Camera-type eye (tissue), 1 donor: Measurements from ENCODE around the genes MYL12A and AKAIN1.

DNA sequence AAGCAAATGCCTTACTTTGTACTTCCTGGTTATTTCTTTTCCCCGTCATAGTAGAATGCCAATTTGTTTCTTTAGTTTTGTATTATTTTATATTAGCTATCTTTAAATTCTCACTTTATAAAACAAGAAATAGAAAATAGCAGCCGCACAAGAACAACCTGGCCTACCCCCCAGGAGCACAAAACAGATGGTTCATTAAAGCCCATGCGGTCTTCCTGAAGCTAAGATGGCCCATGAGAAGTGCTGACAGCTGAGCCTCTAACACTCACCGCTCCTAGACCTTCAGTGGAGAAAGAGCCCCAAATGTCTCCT lies 45.2 kb downstream of the LPIN2 start:
- RAMPAGE, long total RNA = no peak

DNA sequence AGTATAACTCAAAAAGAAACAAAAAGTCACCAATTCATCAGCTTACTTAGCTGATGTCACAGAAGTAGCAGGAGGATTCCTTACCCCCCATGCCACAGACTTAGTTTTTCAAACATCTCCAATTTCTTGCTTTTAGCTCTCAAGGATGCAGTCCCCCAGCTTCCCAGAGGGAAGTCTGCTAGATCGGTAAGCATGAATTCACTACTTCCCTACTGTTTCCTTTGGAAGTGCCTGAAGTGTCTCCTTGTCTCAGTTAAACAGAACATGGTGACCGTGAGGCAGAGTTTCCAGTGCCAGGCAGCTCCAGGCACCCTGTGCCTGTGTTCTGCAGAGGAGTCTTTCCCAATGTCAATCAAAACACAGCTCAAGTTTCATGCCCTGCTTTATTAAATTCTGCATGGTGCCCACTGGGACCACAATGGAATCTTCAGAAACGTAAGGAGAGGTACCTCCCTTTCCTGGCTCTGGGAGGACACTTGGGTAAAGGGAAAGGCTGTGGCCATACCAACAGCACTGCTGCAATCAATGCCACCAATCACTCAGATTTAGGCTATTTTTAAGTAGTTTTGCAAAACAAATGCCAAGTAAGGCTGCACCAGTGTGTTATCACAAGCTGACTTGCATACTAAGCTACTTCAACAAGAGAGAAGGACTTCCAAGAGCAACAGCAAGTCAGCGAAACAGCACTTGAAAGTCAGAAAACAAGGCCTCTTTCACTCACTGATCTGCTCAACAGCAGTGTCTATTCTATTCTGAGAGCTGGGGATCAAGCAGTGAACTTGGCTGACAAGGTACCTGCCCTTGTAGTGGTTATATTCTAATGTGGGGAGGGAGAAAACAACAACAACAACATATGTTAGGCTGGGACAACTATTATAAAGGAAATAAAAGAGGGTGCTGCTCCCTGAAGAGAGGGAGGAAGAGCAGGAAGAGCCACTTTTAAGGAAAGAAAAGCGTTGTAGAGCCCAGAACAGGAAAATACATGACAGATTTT lies 15.0 kb downstream of the LPIN2 start:
- RAMPAGE, long total RNA = no peak

GRCh38 chr18:3014939-3015752 lies 2.2 kb upstream of the LPIN2 start:
- RAMPAGE, long total RNA = no peak

- RAMPAGE, long total RNA = no peak
Observed at GRCh38 chr18:3062917-3063233, 49.9 kb upstream of the LPIN2 start.

- RAMPAGE, long total RNA = no peak
Observed at GRCh38 chr18:3220869-3221148, 1.0 kb upstream of the MYOM1 start.

GRCh38 chr18:3246887-3247956 lies at the start of gene MYL12A:
Gene MYL12A, plus strand, starts transcription at chr18:3247801.
- RAMPAGE, long total RNA = start-site peak on the plus strand at chr18:3247800-3247862, 872 reads

DNA sequence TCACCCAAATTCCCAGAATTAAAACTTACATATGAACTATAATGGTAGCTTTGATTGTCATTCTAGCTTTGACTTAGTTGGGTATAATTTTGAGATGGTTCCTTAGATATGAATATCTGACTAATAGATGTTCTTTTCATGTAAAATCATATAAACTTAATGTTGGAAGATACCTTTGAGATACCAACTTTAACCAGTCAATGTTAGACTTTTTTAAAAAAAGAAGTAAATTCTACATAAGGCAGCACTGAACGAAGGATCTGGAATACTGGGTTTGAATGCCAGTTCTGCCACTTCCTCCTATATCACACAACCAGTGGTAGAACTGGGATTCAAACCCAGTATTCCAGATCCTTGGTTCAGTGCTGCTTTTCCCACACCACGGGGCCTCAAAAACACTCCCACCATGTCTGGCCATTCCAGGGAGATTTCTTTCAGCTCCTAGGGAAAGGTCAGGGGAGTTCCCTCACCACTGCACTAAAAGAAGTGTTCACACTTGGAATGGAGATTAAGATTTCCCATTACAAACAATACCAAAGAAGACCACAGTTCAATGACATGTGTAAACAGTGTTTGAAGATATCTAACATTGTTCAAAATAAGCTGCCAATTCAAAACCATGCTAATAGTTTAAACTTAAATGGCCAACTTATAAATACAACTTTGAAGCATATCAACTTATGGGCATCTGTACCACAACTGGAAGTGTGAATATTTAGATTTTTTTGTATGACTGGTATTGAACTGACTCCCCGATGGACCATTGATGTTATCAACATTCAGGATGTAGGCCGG lies 14.2 kb downstream of the MYL12B start:
- RAMPAGE, long total RNA = no peak

DNA sequence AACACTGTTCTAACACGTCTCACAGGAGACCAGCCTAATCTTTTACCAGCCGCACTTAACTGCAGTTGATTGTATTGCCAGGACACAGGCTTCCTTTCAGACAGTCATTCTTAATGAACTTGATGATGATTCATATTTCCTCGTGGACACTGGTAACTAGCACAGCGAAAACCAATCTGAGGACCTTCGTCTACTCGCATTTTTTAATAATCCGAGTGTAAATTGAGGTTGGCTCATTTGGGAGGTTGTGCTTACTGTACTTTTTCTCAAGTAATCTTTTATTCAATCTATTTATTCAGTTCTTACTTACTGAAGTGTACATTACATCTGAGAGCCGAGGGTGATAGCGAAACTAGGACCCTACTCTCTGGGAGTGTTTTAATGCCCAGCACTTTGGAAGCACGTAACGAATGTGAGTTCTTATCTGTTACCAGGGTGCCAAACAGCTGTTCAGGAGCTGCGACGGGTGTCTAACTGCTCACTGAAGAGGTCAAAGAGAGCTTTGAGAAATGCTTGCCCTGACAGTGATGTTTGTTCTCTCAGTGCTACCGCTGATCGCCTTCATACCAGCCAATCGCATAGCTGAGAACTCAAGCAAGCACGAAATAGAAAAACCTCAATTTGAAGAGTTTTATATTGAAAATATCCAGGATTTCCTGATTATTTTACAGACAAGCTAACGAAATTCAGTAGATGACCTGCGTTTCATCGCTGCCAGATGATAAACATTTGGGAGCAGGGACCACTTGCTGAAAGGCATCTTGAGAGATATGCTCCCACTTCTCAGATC lies 20.9 kb downstream of the MYL12B start:
- RAMPAGE, long total RNA = no peak

DNA sequence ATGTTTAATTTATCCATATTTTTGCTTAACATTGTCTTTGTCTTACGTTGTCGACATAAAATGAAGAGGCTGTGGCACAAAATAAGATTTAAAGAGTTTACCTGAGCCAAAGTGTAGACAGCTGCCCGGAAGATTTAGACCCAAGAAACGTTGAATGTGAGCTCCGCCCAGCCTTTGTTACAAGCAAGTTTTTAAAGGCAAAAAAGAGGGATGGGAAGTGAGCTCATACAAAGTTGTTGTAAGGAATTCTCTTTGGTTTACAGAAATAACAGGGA lies 66.8 kb upstream of the TGIF1 start:
- RAMPAGE, long total RNA = no peak

GRCh38 chr18:3383545-3384093 lies 66.4 kb upstream of the TGIF1 start:
- RAMPAGE, long total RNA = no peak

GRCh38 chr18:3401575-3402252 lies 48.3 kb upstream of the TGIF1 start:
- RAMPAGE, long total RNA = no peak

- RAMPAGE, long total RNA = no peak
Observed at GRCh38 chr18:3449174-3449939, 615 bp upstream of the TGIF1 start.

DNA sequence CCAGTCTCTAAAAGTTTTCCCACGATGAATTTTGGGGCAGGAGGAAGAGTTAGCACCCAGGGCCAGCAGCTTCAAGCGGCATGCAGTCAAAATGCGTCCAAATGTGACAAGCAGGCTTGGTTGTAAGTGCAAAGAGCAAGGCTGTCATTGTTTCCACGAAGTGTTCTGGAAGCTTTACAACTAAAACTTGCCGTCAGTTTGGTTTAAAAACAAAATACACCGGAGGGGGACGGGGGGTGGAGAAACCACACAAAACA lies 1.1 kb downstream of the TGIF1 start:
- RAMPAGE, long total RNA = no peak

DNA sequence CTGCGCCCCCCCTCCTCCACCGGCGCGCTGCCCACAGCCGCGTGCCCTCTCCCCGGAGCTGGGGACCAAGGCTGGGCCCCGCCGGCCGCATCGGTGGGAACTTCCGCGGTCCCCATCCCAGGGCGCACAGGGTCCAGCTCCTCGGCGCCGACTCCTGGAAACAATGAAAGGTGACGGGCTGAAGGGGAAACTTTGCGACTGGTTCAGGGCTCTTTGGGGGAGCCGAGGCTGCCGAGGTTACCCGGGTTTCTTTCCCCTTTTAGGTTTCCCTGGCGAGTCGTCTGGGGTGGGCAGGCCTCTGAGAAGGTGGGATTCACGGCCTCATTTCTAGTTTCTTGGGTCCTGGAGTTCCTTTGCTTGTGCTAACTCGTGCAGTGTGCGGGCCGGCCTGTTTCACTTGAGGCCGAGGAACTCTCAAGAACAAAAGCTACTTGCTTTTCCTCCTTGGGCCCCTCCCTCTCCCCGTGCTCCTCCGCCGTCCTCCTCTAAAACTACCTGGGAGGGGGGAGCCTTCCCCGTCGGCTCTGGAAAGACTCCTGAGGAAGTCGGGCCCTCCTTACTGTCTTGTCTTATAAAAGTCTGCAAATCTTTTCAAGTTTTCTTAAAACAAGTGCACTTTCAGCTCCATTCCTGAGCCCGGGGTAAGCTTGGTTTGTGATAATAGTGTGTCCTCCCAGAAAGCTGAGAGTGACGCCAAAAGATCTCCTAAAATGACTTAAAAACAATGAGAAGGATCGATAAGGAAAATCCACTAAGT lies 2.4 kb downstream of the TGIF1 start:
- RAMPAGE, long total RNA = no peak

DNA sequence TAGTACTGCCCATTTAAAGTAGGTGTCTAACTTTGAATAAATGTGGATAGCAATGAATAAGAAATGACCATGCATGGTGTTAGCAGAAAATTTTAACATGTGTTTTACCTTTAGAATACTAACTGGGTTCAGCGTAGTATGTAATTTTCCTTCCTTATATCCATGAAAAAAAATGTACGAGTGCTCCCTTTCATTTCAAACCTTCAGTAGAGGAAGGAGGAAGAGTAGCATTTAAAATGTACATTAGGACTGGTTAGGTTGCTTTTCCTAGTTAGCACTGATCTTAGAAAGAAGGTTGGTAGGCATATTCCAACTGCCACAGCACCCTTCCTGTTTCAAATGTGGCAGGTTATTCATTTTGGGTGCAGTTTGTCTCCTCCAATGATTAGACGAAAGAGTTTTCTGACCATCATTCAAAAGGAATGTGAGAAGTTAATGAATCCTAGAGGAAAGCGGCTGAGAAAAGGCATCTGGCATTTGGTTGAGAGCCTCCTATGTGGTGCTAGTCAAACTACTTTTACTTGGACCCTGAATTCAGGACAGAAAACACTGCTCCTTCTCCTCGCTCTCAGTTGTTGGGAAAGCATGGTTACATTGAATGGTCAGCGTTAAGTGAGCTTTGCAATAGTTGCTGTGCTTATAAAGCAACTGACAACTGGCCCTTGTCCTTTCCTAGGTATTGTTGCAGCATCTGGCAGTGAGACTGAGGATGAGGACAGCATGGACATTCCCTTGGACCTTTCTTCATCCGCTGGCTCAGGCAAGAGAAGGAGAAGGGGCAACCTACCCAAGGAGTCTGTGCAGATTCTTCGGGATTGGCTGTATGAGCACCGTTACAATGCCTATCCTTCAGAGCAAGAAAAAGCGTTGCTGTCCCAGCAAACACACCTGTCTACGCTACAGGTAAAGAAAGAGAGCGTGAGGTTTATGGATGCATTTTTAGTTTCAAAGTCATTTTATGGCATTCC lies 6.0 kb downstream of the TGIF1 start:
- RAMPAGE, long total RNA = no peak

DNA sequence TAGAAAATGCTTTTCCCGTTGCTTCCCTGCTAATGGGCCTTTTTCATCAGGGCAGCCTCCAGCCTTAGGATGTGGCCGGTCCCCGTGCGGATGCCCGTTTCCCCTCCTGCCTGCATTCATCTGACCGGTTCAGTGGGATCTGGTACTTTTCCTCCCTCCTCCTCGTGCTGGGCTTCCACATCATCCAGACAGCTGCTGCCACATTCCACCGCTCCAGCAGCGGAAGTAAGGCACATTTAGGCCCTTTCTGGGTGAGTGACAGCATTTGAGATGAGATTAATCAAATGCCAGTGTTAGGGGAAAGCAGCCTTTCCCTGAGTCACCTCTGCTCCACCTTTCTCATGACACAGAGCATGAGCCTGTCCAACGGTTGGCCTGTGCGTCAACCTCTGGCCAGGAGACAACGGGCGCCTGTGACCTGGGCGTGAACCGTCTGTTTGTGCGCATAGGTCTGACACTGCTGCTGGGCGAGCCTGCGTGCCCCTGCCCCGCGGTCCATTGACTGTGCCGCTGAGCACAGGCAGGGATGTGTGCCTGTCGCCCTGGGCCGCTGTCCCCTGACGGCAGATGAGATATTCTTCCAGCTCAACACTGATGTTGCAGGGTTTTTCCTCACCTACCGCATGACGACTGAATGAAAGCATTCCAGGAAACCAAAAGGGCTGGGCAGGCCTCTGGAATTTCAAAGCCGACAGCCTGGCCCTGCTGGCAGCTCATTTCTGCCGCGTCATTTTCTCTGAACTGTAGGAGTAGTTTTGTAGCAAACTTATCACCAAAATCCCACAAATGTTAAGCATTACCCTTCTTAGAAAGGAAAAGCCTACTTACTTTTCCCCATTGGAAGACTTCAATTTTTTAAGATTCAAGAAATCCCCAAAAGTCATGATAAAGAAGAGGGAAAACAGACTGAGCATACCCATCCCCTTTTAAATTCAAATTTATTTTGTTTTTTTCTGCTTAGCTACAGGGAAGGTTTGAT lies 174.1 kb downstream of the TGIF1 start:
- RAMPAGE, long total RNA = no peak

DNA sequence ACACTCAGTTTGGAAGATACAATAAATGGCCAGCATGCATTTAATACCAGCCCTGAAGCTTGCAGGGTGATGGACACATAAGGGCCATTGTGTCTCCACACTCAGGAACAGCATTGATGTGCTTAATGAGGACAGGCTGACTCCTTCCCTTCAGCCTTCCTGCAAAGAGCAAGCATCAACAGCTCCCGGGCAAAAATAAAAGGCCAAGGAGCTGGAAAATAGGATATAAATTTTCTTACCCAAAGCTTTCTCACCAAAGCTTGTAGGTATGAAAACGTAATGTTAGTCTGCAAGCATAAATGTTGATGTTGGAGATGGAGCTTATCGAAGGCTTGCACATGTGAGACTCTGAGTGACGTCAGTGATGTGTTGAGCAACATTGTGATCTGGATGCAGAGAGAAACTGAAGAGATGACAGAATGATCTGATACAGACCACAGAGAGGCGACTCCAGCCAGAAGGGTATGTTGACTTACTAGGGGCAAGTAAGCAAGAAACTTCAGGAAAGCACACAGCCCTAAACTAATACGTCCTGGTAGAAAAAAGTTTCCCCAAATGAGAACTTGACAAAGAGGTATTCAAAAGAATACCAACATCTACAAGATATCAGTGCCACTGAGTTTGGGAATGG lies 256.5 kb downstream of the TGIF1 start:
- RAMPAGE, long total RNA = no peak

DNA sequence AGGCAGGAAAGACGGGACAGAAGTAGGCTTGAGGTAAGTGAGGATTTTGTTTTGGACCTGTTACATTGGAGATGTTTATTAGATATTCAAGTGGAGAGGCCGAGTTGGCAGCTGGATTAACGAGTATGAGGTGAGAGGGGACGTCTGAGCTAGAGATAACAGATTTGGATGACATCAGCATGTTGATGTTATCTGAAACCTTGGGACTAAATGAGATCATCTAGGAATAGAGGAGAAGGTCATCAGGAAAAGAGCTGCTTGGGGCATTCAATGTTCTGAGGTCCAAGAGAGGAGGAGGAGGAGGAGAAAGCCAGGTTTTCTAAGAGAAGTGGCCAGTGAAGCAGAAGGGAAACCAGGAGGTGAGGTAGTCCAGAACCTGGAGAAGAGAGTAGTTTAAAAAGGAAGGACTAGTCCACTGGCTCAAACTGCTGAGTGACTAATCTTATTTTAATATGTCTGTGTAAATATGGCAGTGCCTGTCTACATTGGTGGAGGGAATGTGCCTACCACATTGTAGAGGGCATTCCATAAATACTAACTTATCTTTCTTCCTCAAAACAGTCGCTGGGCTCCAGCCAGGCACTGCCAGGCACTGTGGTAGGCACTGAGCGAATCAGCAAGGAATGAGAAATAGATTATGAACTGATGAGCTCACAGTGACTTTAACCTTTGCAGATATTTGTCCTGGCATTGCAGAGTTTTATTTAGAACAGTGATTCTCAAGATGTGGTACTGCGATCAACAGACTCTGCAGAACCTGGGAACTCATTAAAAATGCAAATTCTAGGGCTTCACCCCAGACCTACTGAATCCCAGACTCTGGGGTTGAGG lies 488.2 kb downstream of the DLGAP1 start:
- RAMPAGE, long total RNA = no peak

- RAMPAGE, long total RNA = no peak
Observed at GRCh38 chr18:3992798-3993417, 462.2 kb downstream of the DLGAP1 start.

GRCh38 chr18:5196700-5197430 lies at the start of gene AKAIN1:
Gene AKAIN1, minus strand, starts transcription at chr18:5197257.
- RAMPAGE, long total RNA = no peak